Fibroblast of villous mesenchyme (primary cell): ENCODE measurements around the genes MIF4GD, TSEN54 and SMIM5.

GRCh38 chr17:75129207-75130025 lies 2.1 kb downstream of the NT5C start:
- CAGE, long polyA plus RNA, result no peak

DNA sequence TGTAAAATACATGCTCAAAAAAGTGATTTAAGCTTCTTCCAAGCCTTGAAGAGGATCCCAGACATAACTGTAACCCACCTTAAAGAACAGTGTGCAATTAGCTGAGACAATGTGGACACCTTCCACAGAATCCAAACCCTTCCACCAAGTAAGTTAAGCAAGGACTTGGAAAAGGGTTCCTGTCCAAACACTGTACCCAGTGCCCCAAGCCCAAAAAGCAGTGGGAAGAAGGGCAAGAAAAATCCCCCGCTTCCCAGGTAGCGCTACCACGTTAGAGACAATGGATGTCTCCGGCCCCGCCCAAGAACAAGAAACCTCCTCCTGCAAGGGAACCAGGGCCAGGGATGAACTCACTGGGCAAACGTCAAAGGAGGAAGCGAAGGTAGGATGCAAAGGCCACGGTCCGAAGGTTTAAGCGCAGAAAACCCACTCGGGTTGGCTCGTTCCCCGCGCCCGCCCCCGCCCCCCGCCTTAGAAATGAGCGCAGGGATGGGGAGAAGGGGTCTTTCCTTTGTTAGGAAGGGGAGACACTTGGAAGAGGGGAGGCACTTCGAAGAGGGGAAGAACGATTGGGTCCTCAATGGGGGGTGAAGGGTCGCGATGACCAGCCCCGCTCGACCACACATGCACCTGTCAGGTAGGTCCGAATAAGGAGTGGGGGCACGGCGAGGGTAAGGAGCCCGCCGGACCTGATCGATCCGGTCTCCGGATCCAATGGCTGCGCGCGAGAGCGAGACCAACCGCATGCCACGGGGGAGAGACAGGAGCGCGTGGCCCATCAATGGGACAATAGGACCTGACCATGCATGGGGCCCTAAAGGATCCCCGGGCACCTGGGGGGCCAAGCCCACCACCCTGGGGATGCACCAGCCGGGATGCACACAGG lies 929 bp downstream of the JPT1 start:
- CAGE, long polyA plus RNA, result no peak

- CAGE, long polyA plus RNA, result no peak
Observed at GRCh38 chr17:75163488-75164139, 9.3 kb upstream of the JPT1 start.

DNA sequence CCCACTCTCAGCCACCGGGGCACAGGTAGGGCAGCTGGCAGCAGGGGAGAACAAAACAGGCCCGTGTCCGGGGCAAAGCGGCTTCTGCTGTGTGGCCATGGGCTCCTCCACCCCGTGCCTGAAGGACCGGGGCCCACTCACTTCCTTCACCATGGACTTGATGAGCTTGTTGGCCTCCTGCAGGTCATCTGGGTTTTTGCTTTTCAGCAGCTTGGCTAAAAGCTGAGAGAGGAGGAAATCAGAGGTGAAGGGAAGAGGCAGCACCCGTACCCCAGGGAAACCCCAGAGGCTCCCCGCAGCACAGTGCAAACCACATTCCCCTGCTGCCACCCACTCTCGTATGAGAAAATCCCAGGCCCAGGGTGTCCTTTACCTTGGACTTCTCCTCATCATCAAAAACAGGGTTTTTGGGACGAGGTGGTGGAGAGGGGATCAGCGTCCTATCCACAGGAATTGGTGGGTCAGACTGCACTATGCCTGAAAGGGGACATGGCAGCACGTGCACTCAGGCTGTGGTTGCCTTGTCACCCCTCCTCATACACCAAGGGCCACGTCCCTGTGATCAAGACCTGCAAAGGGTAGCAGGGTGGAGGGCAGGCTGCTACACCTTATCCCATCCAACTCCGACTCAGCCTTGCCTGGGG lies 18.6 kb downstream of the GGA3 start:
- CAGE, long polyA plus RNA, result no peak

- CAGE, long polyA plus RNA, result no peak
Observed at GRCh38 chr17:75255830-75256863, 5.3 kb downstream of the GGA3 start.

GRCh38 chr17:75269843-75270095 lies 1.3 kb downstream of the MIF4GD start:
- CAGE, long polyA plus RNA, result no peak

DNA sequence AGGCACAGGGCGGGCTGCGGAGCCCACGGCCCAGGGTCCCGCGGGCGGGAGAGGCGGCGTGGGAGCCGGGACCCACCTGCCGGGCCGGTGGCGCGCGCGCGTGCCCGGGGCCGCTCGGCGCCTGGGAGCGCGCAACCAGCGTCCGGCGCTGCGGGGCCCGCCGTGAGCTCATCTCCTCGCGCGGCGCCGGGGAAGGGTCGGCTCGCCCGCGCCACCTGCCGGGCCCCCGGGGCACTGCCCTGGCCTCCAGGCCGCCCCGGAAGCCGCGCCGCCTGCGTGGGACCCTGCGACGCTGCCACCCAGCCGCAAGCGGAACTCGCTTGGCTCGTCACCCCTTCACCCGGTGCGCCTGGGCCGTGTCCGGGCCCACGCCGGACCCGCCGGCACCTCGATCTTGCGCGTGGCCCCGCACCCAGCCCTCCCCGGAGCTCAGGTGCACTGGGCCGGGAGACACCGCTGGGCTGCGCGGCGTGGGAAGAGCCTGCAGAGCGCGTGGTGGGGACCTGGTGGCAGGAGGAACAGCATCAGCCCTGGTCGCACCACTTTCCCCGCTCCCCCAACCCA lies at the start of gene MIF4GD:
MIF4GD (minus strand) TSS at position 164 of the 564 bp plus-strand sequence.
- CAGE, long polyA plus RNA, result start-site peak on the minus strand centred at position 130 of the sequence, 69 bp wide, 260 and 106 reads in 2 replicates

DNA sequence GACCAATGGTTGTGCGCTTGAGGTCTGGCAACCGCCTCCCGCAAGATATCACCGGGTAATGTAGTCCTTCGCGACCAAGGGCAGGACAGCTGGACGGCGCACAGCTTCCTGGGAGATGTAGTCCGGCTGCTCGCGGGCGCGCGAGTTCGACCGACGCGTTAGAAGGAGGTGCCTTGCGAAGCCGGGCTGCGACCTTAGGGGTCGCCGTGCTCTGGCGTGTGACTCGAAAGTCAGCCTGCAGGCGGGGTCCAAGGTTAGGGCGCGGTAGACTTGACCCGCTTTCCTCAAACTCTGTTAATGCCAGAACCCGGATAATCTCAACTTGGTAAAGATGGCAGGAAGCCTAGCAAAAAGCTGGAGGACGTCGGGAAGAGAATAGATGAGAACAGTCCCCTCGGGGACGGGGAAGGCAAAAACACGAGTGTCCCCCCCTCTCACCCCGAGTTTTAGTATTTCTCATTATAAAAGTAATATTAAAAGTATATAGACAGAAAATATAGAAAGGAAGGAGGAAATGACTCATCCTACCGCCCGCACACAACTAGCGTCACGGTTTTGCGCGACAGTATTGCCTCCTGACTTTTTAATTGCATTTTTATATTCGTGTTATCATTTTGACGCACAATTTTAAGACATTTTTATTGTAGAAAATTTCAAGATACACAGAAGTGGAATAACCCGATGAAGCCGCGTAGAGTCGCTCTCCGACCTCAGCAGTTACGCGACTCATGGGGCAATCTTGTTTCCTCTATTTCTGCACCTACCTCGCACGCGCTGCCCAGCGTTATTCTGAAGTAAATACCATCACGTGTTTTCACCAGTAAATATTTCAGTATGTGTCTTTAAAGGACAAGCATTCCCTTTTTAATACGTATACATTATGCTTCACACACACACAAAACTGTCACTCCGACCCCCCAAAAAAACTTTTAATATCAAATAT lies 534 bp upstream of the SLC25A19 start:
- CAGE, long polyA plus RNA, result no peak

- CAGE, long polyA plus RNA, result no peak
Observed at GRCh38 chr17:75337003-75337516, 47.8 kb upstream of the SLC25A19 start.

- CAGE, long polyA plus RNA, result no peak
Observed at GRCh38 chr17:75476236-75477036, 20.0 kb downstream of the TMEM94 start.

DNA sequence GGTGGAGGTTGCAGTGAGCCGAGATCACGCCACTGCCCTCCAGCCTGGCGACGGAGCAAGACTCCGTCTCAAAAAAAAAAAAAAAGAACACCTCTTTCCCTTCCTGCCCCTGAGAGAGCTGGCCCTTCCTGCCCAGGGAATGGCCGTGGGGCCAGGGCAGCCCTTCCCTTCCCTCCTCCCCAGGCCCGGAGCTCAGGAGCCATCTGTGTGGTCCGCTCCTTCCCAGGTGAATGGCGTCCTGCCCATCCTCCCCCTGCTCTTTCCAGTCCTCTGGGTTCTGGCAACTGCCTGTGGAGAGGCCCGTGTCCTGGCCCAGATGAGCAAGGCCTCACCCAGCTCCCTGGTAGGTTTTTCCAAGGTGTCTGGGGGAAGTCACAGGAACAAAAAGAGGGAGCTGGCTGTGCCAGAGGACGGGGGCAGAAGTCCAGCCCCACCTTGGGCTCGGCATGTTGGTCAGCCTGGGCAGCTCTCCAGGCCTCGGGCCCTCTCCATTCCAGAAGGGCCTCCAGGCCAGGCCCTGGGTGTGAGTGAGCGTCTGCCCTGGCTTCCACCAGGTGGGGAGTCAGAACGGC lies 25.2 kb downstream of the CASKIN2 start:
- CAGE, long polyA plus RNA, result no peak

- CAGE, long polyA plus RNA, result no peak
Observed at GRCh38 chr17:75513816-75514214, 1.5 kb downstream of the CASKIN2 start.

GRCh38 chr17:75516031-75516698 lies at the start of gene TSEN54:
Gene TSEN54 (plus strand): TSS chr17:75516528.
- CAGE, long polyA plus RNA, result no peak

DNA sequence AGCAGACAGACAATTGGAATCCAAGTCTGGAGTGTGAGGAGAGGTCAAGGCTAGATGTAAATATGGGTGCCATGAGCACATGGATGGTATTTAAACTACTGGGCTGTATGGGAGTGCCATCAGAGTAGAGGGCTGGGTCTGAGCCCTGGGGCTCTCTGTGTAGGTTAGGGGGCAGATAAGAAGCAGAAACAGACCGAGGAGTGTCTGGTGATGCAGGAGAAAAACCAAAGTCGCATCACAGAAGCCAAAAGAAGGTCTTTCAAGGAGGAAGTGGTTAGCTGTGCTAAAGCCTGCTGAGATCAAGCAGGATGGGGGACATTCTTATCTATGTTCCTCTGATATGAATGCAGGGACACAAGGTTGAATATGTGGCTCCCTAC lies 1.9 kb downstream of the TSEN54 start:
- CAGE, long polyA plus RNA, result no peak

DNA sequence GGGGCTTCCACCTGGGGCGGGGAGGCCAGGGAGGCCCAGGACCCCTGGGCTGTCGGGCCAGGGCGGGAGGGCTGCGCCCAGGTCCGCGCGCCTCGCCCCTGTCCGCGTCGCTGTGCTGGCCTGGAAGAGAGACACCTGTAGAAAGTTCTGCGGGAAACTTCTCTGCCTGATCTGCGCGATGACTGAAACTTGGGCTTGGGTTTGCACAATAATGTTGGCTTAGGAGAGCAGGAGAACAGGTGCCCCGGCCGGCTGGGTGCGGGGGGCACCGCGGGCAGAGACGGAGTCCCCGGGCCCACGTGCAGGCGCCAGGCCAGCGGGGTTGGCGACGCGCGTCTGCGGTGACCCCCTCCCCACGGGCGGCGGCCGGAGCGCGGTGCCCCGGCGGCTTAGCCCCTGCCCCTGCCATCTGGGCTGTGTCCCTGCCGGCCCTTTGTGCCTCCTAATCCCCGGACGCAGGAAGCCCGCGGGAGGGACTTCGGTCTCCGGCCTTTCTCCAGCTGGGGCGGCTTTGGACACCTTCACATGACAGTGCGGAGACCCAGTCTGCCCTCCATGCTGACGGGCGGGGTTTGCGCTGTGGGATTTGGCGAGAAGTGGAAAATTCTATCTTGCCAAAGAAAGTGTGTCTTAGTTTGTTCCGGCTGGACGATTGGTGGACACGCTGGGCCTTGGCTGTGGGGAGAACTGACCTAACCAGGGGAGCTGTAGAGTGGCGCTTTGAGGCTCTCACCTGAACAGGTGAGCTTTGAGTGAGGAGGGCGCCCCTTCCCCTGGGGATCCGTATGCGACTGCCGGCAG lies 571 bp downstream of the LLGL2 start:
- CAGE, long polyA plus RNA, result no peak

DNA sequence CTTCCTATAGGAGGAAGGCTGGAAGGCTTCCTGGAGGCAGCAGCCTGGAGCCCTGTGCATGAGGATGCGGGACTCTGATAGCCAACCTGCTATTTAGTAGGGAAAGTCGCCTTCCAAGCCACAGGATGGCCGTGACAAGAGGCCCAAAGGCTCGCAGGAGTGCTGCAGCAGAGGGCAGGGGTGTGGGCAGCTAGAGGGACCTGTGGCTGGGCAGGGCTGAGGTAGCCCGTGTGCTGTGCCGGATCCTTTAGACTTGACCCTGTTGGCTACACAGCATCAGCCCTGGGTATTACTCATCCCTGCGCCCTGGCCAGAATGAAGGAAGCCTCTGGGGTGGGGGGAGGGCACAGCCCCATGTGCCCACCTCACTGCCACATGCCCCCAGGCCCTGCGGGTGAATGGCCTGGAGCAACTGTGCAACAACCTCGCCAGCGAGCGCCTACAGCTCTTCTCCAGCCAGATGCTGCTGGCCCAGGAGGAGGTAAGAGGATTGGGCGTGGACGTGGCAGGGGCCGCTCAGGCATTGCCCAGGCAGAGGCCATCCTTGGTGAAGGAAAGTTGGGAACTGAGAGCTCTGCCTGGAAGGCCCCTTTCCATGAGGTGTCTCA lies 8.6 kb downstream of the MYO15B start:
- CAGE, long polyA plus RNA, result no peak

- CAGE, long polyA plus RNA, result no peak
Observed at GRCh38 chr17:75625650-75626290, 7.5 kb upstream of the SMIM5 start.

DNA sequence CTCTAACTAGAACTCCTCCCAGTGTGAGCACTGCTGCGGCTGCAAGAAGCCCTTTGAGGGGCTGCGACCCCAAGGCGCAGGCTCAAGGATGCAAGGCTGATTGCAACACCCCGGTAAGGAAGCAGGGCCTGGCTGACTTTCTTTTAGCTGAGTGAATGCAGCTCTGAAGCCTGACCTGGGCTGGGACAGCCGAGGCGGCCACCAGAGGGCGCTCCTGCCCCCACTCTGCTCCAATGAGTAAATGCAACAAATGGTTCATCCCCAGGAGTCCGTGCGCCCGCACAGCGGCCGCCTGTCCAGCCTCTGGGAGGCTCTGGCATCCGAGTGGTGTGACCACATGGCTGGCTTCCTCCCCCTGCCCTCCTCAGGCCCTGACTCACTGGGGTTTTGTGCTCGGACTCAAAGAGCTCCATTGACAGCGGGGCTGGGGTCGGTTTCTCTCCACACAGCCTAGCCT lies 315 bp upstream of the SMIM5 start:
- CAGE, long polyA plus RNA, result no peak

DNA sequence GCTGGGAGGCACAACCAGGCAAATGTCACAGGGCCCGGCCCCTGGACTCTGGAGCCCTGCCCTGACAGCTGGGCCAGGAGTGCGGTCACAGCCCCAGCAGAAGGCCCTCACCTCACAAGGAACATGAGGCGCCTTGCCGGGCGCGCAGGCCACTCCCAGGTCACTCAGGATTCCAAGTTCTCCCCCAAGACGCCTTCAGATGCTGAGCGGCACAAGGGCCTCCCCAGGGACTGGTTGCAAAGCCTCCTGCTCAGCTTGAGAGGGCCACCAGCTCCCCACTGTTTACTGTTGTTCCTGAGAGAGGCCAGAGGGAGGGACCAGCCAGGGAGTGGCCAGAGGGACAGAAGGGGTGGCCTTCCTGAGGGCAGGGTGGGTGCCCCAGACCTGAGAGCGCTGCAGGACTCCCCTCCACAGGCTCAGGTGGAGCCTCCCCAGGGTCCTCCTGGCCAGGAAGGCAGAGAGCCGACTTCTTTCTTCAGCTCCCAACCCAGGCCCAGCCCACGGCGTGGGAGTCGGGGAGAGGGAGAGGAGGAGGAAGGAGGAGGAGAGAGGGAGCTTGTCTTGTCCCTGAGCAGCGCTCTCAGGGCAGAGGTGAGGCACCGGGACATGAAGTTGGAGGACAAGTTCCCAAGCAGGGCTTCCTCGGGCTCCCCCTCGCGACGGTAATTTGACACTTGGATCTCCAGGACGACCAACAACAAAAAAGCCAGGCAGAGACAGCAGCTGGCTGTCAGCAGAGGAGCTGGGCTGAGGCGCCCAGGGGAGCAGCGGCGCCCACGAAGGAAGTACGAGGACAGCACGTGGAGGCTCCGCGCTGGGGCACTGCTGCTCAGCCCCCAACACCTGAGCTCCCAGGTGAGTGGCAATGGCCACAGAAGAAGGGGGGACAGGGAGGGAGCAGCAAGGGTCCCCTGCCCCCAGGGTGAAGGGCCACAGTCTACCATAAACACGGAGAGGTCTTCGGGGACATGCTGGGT lies at the start of gene SMIM5:
SMIM5 (plus strand) TSS at position 87 of the 977 bp plus-strand sequence.
- CAGE, long polyA plus RNA, result no peak

GRCh38 chr17:75636939-75637491 lies 3.8 kb downstream of the SMIM5 start:
- CAGE, long polyA plus RNA, result no peak